Glomerular endothelial cell (primary cell): ENCODE results near the gene SNAP47.

- RAMPAGE, long total RNA: no peak
These were observed at the start of gene SNAP47 for GRCh38 chr1:227734954-227735946. SNAP47 (plus strand) TSS chr1:227735435.

DNA sequence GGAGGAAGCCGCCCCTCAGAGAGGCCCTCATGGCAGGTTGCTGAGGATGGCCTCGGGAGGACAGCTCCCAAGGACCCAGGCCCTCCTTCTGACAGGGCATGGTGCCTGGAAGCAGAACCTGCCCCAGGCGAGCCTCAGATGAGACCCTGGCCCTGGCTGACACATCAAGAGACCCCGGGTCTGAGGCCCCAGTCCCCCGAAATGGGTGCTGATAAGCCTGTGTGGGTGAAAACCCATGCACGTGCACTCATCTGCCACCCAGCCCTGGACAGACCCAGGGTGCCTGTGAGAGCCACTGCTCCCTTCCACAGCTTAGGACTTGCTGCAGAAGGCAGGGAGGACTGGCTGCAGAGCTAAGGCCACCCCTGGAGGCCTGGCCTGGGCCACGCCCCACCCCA, 33.8 kb downstream of the WNT9A start:
- RAMPAGE, long total RNA: no peak

DNA sequence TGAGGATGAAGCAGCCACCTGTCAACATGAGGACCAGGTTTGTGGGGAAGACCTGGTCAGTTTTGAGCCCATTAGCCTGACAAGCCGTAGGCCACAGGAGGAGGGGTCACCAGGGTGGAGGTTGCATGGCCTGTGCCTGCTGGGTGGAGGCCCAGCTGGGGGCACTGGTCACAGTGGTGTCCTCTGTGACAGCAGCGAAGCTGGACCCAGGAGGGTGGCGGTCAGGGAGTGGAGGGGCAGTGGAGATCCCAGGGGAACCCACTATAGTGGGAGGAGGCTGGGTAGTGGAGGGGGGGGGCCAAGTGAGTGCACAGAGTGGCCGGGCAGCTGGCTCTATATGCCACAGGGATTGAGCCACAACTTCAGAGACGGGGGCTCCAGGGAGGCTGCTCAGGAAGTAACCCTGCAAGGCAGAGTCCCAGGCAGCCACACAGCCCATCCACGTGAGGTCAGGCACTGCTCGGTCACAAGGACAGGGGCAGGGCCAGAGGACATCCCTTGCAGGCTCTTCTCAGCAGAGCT, 2.2 kb upstream of the C1orf35 start:
- RAMPAGE, long total RNA: no peak

DNA sequence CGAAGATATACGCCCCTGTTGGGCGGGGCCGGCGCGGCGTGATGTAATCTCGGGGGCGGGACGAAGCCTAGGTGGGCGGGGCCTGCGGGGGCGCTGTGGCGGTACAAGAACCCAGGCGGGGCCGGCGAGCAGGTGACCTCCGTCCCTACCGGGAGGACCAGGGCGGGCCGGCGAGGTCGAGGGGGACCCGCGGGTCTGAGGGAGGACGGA, 174 bp upstream of the MRPL55 start:
- RAMPAGE, long total RNA: no peak

DNA sequence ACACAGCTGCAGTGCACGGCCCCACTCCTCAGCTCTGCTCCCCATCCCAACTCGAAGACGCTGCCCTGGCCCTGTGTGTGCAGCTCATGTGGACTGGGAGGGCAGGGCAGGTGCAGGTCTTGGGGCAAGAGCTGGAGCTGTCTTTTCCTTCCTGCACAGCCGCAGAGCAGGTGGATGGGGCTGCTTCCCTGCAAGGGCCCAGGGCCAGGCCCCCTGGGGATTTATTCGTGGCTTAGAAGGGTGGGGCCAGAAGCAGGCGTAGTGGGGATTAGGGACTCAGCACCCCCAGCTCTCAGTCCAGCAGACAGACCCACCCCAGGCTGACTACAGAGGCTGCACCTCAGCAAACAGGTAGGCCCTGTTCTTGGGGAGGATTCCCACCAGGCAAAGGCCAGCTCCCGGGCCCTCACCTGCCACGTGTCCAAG, 4.3 kb downstream of the GUK1 start:
- RAMPAGE, long total RNA: no peak

GRCh38 chr1:228150356-228151089, 793 bp downstream of the GJC2 start:
- RAMPAGE, long total RNA: no peak

- RAMPAGE, long total RNA: no peak
These were observed 1.2 kb upstream of the IBA57 start for GRCh38 chr1:228164067-228165204.

GRCh38 chr1:228197271-228198173, 10.3 kb upstream of the OBSCN start:
- RAMPAGE, long total RNA: no peak

- RAMPAGE, long total RNA: no peak
These were observed 2.2 kb downstream of the OBSCN start for GRCh38 chr1:228209641-228210798.

DNA sequence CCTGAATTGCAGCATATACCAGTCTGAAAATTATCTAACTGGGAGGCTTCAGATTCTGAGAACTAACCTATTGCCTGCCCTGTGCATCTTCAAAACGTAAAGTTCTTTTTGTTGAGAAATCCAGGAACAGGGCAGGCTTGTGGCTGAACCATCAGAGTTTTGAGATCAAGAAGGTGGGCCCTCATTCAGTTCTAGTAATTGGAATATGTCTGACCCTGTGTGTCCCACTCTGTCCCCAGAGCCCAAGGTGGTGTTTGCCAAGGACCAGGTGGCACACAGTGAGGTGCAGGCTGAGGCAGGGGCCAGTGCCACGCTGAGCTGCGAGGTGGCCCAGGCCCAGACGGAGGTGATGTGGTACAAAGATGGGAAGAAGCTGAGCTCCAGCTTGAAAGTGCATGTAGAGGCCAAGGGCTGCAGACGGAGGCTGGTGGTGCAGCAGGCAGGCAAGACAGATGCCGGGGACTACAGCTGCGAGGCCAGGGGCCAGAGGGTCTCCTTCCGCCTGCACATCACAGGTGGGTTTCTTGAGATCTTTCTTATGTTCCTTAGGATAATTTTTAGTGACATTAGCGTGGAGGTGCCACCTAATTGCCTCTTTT, 35.2 kb downstream of the OBSCN start:
- RAMPAGE, long total RNA: no peak

DNA sequence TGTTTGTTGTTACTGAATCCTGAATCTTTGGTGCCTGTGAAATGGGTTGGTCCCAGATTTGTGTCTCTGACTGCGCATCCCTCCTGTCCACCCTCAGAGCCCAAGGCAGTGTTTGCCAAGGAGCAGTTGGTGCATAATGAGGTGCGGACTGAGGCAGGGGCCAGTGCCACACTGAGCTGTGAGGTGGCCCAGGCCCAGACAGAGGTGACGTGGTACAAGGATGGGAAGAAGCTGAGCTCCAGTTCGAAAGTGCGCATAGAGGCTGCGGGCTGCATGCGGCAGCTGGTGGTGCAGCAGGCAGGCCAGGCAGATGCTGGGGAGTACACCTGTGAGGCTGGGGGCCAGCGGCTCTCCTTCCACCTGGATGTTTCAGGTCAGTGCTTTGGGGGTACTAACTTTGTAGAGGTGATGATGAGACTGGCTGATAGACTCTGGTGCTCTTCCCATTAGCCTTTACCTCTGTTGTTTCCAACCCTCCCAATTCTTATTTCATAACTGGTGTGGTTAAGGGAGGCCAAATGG, 38.6 kb downstream of the OBSCN start:
- RAMPAGE, long total RNA: no peak

GRCh38 chr1:228267892-228268453, 60.1 kb downstream of the OBSCN start:
- RAMPAGE, long total RNA: no peak

GRCh38 chr1:228353208-228353565, 53.4 kb downstream of the TRIM11 start:
- RAMPAGE, long total RNA: no peak

GRCh38 chr1:228379204-228379586, 27.4 kb downstream of the TRIM11 start:
- RAMPAGE, long total RNA: no peak

- RAMPAGE, long total RNA: no peak
These were observed 3.7 kb upstream of the TRIM11 start for GRCh38 chr1:228410341-228410810.

- RAMPAGE, long total RNA: no peak
These were observed 14.5 kb upstream of the RNF187 start for GRCh38 chr1:228472620-228473140.

GRCh38 chr1:228490212-228491092, 3.3 kb downstream of the RNF187 start:
- RAMPAGE, long total RNA: no peak

DNA sequence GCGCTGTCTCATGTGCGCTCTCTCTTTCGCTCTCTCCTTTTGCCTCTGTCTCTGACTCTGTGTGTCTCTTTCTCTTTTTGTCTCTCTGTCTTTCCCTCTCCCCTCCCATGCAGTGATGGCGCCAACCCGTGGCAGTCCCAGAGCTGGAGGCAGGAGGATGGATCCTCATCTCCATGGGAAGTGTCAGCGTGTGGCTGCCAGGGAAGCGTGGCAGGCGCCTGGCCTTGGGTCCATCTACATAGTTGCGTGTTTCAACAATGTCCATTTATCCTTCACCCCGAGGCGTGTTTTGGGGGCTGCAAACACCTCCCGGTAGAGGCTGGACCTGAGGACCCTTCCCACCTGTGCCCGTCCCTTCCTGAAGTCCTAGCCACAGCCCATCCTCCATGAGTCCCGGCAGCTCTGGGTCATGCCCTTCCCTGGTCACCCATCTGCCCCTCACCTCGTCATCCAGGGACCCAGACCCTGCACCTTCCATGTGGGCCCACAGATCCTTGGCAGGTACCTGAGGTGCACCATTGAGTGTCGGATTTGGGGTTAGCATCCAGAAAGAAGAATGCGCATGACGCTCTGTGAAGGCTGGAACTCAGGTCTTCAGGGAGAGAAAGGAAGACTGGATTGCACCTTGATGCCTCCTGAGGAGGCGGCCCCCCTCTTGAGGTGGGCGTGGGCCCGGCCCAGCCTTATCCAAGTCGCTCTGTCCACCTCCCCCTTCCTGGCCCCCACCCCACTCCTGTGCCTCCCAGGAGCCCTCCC, 6.8 kb downstream of the RNF187 start:
- RAMPAGE, long total RNA: no peak

DNA sequence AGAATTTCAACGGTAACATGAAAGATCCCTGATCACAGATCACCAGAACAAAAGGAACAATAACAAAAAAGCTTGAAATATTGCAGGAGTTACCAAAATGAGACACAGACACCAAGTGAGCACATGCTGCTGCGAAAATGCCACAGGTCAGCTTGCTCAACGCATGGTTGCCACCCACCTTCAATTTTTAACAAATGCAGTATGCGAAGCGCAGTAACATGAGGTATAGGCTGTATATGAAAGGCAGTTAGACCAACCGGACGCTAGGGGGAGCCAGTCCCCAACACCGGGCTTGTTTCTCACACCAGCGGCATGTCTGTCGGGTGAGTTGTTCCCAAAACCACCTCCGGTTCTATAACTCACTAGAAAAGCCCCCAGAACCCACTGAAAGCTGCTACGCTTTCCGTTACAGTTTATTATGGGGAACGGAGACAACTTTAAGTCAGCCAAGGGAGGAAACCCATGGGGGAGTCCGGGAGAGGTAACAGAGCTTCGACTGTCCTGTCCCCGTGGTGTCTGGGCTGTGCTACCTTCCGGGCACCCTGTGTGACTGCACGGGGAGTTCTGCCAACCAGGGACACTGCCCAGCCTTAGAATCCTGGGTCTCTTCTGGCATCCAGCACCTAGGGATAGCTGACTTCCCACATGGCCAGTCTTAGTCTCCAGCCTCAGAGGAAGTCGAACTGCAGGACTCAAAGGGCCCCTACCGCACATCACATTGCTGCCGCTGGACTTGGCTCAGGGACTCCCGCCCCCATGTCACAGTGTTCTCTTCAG, 13.9 kb downstream of the RNF187 start:
- RAMPAGE, long total RNA: no peak

GRCh38 chr1:228830922-228831512, 95.7 kb downstream of the RHOU start:
- RAMPAGE, long total RNA: no peak